Skeletal muscle cell (primary cell): ENCODE measurements around a stretch of chr12.

GRCh38 chr12:93374371-93374901 is 3.3 kb upstream of the NUDT4 start:
- RRBS: no CpG with 5 or more reads among the region's 8 CpGs

DNA sequence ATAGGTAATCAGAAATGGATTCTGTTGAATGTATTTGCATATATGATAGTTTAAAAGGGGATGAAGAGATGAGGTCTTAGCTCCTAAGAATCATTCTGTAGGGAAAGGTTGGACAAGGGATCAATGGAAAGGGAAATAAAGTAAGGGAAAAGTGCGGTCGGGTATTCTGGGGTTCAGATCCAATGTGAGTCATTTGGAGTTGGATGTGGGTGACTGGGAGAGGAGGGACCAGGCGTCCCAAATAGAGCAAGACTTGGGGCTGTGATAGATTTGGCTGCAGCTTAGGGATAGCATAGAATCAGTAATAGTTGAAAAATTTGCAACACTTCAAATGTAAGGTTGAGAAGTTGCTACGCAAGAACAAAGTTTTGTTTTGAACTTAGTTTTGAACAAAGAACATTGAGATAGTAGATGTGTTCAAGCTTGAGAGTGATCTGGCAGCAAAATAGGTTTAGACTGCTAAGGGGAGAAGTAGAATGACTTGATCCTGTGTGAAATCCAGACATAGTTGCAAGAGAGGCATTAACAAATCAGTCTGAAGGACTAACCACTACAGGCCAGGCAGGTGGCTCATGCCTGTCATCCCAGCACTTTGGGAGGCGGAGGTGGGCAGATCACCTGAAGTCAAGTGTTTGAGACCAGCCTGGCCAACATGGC is 3.8 kb downstream of the NUDT4 start:
- RRBS: no CpG with 5 or more reads among the region's 5 CpGs

DNA sequence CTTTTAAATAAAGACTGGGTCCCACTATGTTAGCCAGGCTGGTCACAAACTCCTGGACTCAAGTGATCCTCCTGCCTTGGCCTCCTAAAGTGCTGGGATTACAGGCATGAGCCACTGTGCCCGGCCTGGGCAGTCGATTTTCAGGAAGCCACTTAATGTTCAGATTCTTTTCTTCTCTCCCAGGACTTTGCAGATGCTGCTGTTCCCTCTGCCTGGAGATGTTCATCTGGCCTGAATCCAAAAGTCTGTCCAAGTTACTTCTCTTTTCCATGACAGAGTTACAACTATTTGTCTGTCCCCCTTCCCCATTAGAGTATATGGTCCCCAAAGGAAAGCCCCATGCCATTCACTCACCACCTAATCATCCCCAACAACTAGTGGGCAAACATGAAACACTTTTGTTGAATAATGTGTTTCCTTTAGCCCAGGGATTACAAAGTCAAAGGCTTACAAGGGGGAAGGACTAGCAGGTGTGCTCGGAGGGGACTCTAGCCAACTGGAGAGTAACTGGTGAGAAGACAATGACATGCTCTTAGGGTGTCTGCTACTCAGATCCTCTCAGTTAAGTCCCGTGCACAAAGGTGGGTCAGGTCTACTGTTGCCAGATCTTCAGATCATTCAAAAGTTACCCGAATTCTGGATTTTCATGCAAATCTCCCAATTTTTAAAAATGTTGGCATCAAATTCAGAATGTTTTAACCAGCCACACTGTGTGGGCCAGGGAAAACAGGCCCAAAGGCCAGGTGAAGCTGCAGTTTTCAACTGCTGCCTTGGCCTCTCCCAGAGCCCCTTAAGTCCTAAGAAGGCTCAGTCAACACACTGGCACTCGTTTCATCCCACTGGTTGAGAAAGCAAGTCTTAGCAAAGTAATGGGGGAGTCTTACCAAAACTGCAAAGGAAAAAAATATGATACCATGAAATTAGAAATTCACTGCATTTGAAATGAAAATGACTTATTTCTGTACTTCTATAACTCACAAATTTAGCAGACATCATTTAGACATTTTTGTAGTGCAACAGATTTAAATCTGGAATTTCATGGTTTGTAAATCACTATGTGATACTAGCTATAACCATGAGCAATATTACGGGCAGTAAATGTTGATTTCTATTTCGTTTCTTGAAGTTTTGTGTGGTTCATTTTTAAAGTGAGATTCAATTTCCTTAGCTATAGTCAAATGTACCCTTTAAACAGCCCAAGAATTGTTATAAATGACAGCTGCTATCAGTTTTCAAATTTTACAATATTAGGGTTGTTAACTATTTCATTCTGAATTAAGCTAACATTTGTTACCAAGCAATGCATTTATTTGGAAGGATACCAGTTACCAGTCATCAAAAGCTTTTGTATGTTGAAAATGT is 29.8 kb downstream of the NUDT4 start:
- RRBS: no CpG with 5 or more reads among the region's 8 CpGs

DNA sequence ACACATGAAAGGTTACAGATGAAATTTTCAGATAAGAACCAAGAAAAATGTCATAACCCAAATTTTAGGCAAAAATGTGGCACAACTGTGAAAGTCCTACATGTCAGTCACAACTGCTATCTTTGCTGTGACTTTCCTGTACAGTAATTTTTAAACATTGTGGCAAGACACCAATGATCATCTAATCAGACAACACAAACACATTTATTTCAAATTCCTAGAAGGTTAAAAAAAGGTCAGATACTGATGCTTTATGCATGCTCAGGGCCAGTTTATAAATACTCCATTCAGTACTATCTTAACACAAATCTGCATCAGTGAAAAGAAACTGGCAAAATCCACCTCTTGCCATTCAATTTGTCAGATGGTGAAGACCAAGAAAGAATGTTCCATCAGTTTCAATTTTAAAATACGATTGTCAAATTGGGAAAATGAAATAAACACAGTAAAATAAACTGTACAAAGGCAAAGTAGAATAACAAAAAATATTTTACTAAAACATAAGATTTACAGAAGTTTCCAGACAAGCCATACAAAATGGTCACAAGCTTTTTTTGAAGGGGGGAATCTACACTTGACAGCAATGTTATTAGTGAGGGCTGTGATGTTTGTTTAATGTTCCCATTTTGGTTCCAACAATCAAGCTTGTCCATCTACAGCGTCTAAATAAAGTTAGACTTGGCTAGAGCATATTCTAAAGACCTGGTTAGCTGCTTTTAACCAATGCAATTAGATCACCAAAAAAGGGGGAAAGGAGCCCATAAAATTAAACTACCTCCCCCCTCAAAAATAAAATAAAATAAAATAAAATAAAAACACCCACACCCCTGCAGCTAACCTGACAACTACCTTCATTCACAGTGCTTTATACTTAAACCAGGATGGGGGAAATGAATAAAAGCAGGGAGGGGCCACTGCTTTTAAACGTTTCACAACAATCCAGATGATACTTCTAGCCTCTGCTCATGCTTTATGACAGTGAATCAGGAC is 31.5 kb downstream of the NUDT4 start:
- RRBS: no CpG with 5 or more reads among the region's 3 CpGs

DNA sequence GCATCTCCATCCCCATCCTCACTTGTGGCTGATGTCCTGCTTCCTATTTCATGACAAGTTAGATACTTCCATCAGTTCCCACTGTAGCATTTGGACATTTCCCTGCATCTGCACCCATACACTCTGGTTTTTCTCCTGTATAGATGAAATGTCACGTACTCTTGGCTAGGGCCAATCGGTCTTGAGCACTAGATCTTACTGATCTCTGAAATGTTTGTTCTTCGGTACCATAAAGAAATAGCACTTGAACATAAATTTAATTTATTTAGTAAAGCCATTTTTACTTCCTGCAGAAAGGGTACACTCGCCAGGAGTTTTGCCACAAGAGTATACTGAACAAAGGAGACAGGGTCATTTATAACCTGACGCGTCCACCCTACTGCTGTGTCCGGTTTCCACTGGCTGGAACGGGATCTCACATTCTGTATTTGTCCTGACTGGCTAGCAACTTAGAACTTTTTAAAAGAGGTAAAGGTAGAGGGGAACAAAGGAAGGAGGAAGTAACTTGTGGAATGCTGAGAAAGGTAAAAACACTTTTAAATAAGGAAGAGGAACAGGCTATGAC is 29.4 kb downstream of the UBE2N start:
- RRBS: no CpG with 5 or more reads among the region's 8 CpGs

GRCh38 chr12:93442871-93443306 is 1.1 kb upstream of the UBE2N start:
- RRBS: no CpG with 5 or more reads among the region's 3 CpGs

DNA sequence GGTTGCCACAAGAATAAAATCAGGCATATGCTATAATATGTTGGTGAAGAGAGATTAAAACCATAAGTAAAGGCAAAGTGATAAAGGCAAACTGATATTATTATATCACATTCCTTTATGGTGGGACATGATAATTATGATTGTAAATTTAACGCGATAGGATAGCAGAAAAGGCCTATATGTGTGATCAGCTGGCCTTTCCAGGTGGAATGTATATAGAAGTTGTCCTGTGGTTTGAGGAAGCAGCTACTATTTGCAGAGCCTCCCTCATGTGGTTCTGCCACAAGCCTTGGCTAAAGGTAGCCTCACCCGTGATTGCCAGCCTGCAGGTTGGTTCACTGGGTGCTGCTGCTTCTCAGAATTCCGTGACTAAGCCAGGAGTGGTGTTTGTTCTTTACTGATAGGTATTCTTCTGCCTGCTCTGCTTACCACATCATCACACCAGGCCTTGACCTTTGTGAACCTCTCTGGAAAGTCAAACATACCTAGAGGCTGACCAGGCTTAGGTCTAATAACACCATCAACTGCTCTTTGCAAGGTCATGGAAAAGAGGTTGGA is 8.8 kb upstream of the SOCS2 start:
- RRBS: no CpG with 5 or more reads among the region's 4 CpGs

- RRBS: 2% methylated on average over 8 of the region's 33 CpGs
Measured at GRCh38 chr12:93571378-93571832, 1.1 kb upstream of the SOCS2 start.

GRCh38 chr12:93577111-93577847 is 4.8 kb downstream of the SOCS2 start:
- RRBS: no CpG with 5 or more reads among the region's 6 CpGs

GRCh38 chr12:93593702-93594237 is 21.3 kb downstream of the SOCS2 start:
- RRBS: no CpG with 5 or more reads among the region's 4 CpGs

GRCh38 chr12:93687197-93688102 is 10.3 kb downstream of the CRADD start:
- RRBS: no CpG with 5 or more reads among the region's 11 CpGs

- RRBS: no CpG with 5 or more reads among the region's 8 CpGs
Measured at GRCh38 chr12:93737940-93738972, 61.1 kb downstream of the CRADD start.

DNA sequence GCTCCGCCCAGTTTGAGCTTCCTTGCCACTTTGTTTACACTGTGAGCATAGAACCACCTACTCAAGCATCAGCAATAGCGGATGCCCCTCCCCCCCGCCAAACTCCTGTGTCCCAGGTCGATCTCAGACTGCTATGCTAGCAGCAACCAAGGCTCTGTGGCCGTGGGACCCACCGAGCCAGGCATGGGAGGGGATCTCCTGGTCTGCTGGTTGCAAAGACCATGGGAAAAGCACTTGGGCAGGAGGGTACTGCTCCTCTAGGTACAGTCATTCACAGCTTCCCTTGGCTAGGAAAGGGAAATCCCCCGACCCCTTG is 140.5 kb upstream of the PLXNC1 start:
- RRBS: no CpG with 5 or more reads among the region's 7 CpGs

- RRBS: no CpG with 5 or more reads among the region's 3 CpGs
Measured at GRCh38 chr12:94075317-94076009, 72.9 kb upstream of the PLXNC1 start.

DNA sequence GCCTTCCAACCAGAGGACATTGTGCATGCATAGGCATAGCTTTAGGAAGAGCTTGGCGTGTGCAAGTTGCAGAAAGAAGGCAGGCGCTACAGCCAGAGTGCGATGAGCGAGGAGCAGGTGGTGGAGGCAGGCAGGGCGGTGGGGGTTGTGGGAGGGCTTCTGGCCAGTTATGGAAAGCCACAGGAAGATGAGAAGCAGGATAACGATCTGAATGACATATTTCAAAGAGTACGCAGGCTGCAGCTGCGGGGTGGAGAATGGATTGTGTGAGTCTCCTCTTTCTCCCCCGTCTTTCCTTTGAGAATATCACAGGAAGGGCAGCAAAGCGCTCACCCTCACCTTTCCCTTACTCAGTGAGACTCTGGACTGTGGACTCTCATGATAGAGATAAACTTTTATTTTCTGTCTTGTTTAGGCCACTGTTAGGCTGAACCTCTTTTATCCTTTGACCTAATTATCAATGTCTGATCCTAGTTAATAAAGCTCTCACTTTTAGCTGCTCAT is 48.7 kb upstream of the PLXNC1 start:
- RRBS: no CpG with 5 or more reads among the region's 10 CpGs

GRCh38 chr12:94149540-94150328 is 1.4 kb downstream of the PLXNC1 start:
- RRBS: 1% methylated on average over 12 of the region's 78 CpGs

DNA sequence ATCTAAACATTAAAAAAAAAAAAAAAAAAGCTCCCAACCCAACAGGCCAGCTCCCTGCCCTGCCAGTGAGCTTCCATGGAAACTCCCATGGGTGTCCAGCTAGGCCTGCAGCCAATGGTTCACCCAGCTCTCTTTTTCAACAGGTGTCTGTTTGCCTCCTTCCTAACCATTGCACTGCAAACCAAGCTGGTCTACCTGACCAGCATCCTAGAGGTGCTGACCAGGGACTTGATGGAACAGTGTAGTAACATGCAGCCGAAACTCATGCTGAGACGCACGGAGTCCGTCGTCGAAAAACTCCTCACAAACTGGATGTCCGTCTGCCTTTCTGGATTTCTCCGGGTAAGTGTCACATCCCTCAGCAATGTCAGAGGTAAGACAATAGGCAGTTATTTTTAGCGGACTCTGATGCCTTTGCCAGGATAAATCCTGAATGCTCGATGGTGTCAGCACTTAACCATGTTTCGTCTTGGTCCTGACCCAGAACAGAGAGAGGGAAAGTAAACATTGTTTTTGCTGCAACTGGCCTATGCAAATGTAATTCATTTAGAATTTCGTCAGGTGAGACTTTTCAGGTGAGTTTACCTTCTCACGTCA is 112.2 kb downstream of the PLXNC1 start:
- RRBS: no CpG with 5 or more reads among the region's 13 CpGs

GRCh38 chr12:94561827-94562491 is 88.4 kb downstream of the TMCC3 start:
- RRBS: no CpG with 5 or more reads among the region's 13 CpGs

- RRBS: no CpG with 5 or more reads among the region's 8 CpGs
Measured at GRCh38 chr12:94615001-94615807, 35.2 kb downstream of the TMCC3 start.

GRCh38 chr12:94643647-94643927 is 6.8 kb downstream of the TMCC3 start:
- RRBS: no CpG with 5 or more reads among the region's 3 CpGs